ENCODE measurements around the genes ATAT1, DHX16 and POU5F1.

DNA sequence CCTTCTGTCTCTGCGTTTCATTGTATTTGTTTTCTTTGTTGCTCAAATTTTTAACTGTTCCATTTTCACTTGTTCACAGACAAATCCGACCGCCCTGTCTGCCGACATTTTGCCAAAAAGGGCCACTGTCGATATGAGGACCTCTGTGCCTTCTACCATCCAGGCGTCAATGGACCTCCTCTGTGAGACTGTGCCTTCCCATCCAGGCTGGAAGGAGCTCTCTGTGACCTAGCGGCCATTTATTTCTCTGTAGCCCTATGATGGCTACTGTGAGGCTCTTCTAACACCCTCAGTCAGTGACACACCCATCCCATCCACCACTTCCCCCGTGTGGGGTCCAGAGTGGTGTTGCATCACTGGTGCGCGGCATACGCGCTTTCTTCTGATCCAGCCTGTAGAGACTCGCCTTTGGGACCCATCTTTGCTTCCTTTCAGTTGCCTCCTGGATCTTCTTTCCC is 5.2 kb downstream of the PRR3 start:
- RRBS: no CpG with 5 or more reads among the region's 13 CpGs

DNA sequence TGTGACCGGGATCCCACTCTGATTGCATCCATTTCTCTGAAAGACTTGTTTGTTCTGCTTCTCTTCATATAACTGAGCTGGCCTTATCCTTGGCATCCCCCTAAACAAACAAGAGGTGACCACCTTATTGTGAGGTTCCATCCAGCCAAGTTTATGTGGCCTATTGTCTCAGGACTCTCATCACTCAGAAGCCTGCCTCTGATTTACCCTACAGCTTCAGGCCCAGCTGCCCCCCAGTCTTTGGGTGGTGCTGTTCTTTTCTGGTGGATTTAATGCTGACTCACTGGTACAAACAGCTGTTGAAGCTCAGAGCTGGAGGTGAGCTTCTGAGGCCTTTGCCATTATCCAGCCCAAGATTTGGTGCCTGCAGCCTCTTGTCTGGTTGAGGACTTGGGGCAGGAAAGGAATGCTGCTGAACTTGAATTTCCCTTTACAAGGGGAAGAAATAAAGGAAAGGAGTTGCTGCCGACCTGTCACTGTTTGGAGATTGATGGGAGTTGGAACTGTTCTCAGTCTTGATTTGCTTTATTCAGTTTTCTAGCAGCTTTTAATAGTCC is 19.7 kb downstream of the ABCF1 start:
- RRBS: no CpG with 5 or more reads among the region's 2 CpGs

DNA sequence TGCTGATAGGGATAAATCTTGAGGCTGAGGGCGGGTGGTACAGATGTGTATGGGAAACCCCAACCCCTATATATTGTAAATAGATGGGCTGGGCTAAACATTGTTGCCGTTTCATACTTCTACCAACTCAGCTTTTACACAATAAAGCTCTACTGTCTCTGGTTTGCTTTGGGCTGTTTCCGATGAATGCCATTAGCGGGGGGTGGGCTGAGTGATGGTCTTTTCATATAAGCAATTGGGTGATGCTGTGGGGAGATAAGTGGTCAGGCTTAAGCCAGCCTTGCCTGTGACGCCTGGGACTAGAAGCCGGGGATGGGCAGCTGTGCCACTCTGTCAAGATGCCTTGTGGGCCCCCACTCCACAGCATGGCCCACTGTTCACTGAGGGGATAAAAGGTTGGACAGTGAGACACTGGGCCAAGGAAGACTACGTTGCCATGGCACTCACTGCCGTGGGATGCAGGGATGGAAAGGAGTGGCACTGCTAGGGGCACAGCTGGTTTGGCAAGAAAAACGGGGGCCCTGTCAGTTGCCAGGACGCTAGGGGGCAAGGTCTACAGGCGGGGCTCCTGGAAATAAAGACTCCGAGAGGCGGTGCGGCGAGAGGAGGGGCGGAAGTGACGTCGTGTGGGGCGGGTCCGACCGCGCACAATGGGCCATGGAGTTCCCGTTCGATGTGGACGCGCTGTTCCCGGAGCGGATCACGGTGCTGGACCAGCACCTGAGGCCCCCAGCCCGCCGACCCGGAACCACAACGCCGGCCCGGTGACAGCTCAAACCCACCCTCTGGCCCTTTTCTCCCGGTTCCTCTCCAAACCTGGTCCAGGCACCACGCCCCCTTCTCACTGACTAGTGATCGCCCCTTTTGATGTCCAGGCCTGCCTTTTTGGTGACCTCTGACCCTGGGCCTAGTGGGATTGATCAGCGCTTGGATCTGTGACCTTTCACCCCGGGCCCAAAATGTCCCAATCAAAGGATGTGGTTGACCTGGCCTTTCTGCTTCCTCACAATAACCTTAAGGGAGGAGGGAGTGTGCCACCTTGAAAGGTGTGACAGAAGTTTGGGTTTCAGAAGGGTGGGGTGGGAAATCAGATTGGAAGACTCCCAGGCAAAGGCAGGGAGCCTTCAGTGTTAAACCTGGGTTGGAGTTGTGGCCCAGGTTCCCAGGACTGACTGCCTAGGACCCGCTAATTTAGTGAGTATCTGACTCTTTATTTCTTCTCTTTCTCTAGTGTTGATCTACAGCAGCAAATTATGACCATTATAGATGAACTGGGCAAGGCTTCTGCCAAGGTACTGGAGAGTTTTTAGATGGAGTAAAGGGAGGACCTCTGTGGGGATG is at the start of gene ATAT1:
Gene ATAT1, plus strand, starts transcription at position 646 of the 1,341 bp plus-strand sequence.
- RRBS: 3% methylated on average over 6 of the region's 41 CpGs

GRCh38 chr6:30646426-30646829 is 505 bp upstream of the C6orf136 start:
- RRBS: no CpG with 5 or more reads among the region's 8 CpGs

- RRBS: no CpG with 5 or more reads among the region's 9 CpGs
Measured at GRCh38 chr6:30658959-30659346, 12.0 kb downstream of the C6orf136 start.

- RRBS: 2% methylated on average over 11 of the region's 62 CpGs
Measured at GRCh38 chr6:30672359-30673370, at the start of gene DHX16. Gene DHX16 (minus strand): TSS chr6:30673006.

GRCh38 chr6:30683833-30684308 is 2.6 kb downstream of the PPP1R18 start:
- RRBS: no CpG with 5 or more reads among the region's 3 CpGs

GRCh38 chr6:30722219-30723432 is 2.5 kb downstream of the TUBB start:
- RRBS: 4% methylated on average over 4 of the region's 35 CpGs

GRCh38 chr6:30724991-30725722 is 5.0 kb downstream of the TUBB start:
- RRBS: no CpG with 5 or more reads among the region's 6 CpGs

GRCh38 chr6:30747944-30748806 is 3.8 kb upstream of the IER3 start:
- RRBS: no CpG with 5 or more reads among the region's 5 CpGs

DNA sequence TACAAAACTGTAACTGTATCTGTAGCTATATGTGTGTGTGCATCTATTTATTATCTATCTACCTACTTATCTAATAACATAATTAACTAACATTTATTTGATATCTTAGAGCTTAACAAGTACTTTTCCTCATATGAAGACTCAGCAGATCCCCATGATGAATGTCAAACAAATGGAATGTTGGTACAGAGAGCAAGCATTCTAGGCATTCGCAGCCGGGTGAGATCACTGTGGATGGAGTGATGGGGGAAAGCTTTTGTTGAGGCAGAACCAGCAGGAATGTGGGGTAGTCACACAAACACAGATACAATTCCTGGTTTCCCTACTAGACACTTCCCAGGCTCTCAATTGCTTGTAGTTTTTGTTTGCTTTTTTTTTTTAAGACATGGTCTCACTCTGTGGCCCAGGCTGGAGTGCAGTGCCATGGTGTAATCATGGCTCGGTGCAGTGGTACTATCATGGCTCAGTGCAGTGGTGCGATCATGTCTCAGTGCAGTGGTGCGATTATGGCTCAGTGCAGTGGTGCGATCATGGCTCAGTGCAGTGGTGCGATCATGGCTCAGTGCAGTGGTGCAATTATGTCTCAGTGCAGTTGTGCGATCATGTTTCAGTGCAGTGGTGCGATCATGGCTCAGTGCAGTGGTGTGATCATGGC is 15.2 kb upstream of the IER3 start:
- RRBS: no CpG with 5 or more reads among the region's 9 CpGs

DNA sequence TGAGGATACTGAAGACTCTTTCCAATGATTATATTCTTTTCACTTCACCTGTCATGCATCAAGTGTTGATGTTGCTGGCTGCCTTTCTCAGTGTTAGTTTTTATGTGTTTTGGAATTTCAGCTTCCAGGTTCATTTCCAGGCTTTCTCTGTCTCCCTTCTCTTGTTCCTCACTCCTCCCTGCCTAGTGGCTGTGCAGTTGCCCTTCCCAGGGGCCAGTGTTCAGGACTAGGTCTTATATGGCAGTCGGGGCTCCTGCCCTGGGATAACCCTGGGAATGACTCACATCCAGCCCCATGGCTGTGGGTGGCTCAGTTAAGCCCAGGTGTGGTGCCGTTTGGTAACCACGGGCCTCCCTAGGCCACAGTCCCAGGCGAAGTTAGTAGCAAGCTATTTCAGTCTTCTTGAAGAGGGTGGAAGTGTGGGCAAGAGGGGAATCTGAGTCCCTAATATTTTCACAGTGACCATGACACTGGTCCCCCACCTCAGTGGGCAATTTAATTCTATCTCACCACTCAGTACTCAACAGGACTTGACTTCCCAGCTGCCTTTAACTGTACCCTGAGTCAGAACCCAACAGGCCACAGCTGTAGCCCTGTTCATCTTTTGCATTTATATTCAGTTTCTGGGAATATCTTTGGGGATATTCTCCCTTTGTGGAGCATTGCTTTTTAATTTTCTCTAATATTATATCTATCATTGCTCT is 57.3 kb upstream of the DDR1 start:
- RRBS: no CpG with 5 or more reads among the region's 4 CpGs

- RRBS: no CpG with 5 or more reads among the region's 16 CpGs
Measured at GRCh38 chr6:31079575-31080098, 32.7 kb downstream of the C6orf15 start.

DNA sequence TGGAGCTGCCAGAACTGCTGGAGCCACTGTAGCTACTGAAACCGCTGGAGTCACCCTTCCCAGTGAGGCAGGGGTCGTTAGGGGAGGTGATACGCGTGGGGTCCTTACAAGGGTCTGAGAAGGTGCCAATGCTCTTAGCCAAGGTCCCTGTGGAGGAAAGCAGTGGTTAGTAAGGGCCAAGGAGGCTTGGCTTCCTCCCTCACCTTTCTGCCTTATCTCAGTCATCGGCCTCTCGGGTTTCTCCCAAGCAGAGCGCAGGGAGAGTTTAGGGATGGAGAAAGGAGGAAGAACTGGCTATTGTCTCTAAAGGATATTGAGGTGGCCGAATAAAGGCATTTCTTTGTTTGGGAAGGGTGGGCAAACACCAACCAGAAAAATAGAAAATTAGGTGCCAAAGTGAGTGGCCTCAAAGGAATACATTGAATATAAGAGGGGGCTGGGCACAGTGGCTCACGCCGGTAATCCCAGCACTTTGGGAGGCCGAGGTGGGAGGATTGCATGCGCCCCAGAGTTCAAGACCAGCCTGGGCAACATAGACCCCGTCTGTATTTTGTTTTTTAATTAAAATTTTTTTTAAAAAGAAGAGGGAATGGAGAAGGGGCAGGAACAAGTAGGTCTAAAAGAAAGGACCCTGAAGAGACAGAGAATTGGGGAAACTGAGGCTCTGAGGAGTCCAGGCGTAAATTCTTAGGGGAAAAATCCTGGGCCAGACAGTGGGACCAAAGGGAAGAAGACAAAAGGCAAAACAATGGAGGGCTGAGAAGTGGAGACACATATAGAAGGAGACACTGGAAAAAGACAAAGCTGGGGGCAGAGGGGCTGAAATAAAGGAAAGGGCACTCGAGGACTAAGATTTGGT is 2.6 kb downstream of the CDSN start:
- RRBS: no CpG with 5 or more reads among the region's 15 CpGs

DNA sequence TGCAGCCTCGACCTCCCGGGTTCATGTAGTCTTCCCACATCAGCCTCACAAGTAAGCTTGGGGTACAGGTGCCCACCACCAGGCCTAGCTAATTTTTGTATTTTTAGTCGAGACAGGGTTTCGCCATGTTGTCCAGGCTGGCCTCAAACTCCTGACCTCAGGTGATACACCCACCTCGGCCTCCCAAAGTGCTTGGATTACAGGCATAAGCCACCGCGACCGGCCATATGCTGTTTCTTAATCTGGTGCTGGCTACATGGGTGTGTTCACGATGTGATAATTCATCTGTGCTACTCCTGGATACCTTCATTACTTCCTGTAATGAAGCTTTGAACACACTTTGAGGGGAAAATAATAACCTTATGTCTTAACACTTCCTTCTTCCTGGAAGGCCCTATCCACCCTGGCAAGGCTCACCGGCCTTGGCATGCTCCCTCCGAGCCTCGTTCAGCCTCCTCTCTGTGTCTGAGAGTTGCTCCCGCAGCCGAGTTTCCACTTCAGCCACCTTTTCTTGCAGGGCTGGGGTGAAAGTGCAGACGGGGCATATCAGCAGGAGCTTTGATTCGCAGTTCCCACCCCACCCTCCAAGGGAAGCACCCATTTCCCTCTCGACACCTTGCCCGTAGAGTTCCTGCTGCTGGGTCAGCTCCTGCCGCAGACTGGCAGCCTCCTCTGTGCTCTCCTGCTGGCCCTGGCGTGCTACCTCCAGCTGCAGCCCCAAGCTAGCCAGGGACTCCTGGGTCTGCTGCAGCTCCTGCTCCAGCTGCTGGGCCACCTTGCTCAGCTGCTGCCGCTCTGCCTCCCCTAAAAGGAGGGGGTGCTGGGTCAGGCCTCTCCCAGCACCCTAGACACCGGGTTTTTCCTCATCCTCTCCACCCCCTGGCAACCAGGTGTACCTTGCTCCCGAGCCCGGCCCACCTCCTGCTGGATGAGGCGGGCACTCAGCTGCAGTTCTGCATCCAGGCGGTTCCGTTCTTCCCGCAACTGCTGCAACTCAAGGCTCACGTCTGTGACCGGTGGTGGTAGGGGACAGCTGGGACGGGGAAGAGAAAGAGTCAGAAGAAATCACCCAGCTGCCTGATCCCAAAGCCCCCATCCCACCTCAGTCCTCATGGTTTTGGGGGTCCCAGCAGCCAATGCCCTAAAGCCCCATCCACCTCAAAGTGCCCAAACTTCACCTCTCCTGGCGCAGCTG is 5.8 kb upstream of the PSORS1C2 start:
- RRBS: no CpG with 5 or more reads among the region's 32 CpGs

DNA sequence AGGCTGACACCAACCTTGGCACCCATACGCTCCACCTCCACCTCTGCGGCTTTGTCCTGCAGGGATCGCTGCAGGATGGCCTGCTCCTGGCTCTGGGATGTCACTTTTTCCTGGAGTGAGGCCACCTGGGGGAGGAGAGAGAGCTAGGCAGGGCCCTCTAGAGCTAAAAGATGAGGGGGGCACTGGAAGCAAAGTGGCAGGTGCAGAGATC is 9.1 kb downstream of the CCHCR1 start:
- RRBS: no CpG with 5 or more reads among the region's 3 CpGs

- RRBS: no CpG with 5 or more reads among the region's 16 CpGs
Measured at GRCh38 chr6:31154473-31155046, 3.0 kb downstream of the CCHCR1 start.

DNA sequence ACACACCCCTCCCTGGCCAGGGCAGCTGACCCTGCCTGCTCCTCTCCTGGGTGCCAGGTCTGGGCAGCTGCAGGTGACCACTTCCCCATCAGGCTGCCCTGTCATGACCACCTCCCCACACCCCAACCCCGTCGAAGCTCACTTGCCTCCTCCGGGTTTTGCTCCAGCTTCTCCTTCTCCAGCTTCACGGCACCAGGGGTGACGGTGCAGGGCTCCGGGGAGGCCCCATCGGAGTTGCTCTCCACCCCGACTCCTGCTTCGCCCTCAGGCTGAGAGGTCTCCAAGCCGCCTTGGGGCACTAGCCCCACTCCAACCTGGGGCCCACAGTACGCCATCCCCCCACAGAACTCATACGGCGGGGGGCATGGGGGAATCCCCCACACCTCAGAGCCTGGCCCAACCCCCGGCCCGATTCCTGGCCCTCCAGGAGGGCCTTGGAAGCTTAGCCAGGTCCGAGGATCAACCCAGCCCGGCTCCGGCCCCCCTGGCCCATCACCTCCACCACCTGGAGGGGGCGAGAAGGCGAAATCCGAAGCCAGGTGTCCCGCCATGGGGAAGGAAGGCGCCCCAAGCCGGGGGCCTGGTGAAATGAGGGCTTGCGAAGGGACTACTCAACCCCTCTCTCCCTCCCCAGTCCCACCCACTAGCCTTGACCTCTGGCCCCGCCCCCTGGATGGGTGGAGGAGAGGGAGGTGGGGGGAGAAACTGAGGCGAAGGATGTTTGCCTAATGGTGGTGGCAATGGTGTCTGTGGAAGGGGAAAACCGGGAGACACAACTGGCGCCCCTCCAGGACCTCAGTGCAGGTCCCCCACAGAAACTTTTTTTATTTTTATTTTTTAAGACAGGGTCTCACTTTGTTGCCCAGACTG is at the start of gene POU5F1:
Gene POU5F1, minus strand, starts transcription at position 613 of the 870 bp plus-strand sequence.
- RRBS: no CpG with 5 or more reads among the region's 29 CpGs

GRCh38 chr6:31196128-31196736 is 25.8 kb upstream of the POU5F1 start:
- RRBS: no CpG with 5 or more reads among the region's 15 CpGs